NCI-H460 (cell line): ENCODE measurements around a stretch of chr2.

DNA sequence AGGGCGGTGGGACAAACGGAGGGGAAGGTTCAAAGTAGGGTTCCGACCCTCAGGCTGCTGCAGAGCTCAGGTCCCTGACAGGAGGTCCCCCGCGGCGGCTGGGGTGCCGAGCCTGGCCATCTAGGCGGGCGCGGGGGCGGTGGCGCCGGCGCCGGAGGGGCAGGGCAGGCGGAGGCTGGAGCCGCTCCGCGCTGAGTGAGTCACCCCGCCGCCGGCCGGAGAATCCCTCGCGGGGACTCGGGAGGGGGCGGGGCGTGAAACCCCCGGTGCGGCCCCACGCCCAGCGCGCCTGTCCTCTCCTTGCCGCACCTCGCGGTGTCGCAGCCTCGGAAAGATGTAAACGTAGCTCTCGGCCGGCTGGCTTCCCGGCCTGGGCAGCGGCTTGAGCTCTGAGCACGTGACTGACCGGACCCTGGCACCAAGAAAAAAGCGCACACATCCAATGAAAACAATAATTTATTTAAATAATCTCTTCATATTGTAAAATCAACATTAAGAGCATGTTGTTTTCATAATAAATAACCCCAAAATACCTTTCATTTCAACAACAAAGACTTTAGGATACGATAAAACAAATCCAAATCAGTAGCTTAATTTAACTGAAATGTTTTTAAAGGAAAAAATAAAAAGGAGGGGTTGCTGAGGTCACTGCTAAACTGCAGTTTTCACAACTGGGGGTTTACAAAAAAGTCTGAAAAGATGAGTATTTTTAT, 3.5 kb downstream of the DLX2 start:
RAMPAGE:
- cytosol, long total RNA, result no peak
- long total RNA, result no peak
- nucleus, long total RNA, result no peak

RAMPAGE:
- cytosol, long total RNA, result no peak
- long total RNA, result no peak
- nucleus, long total RNA, result no peak
Observed at GRCh38 chr2:172204317-172204645, 101.6 kb upstream of the DLX2 start.

DNA sequence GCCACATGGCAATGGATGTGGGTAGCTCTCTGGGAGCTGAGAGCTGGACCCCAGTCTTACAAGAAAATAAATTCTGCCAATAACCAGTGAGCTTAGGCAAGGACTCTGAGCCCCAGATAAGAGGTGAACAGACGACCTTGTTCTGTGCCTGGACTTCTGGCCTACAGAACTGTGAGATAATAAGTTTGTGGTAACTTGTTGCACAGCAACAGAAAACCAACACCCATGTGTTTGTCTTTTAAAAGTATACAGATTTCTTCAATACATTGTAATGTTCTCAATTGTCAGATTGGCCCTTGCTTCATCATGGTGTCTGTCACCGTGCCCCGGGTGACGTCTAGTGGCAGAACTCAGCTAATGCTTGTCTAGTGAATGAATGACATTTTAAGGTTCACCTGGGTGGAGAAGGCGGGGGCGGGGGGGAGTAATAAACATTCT, 123.5 kb upstream of the DLX2 start:
RAMPAGE:
- cytosol, long total RNA, result no peak
- long total RNA, result no peak
- nucleus, long total RNA, result no peak

RAMPAGE:
- cytosol, long total RNA, result no peak
- long total RNA, result no peak
- nucleus, long total RNA, result no peak
Observed at GRCh38 chr2:172233821-172234527, 131.3 kb upstream of the DLX2 start.

RAMPAGE:
- cytosol, long total RNA, result no peak
- long total RNA, result no peak
- nucleus, long total RNA, result no peak
Observed at GRCh38 chr2:172325321-172325654, 102.1 kb upstream of the ITGA6 start.

DNA sequence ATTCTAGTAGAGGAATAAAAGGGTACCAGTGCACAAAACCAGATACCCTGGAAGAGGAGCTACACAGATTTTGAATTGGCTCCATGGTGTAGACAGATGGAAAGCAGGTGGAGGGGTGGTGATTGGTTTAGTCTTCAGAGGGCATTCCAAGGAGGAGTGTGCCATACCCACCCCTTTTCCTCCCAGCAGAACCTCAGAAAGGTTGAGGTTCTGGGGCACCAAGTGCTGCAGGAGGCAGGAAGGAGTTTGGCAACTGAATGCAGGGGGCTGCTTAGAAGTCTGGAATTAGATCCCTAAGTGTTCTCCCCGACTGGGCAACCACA, 88.2 kb upstream of the ITGA6 start:
RAMPAGE:
- cytosol, long total RNA, result no peak
- long total RNA, result no peak
- nucleus, long total RNA, result no peak

GRCh38 chr2:172339521-172340017, 87.8 kb upstream of the ITGA6 start:
RAMPAGE:
- cytosol, long total RNA, result no peak
- long total RNA, result no peak
- nucleus, long total RNA, result no peak

GRCh38 chr2:172438437-172438947, 11.1 kb downstream of the ITGA6 start:
RAMPAGE:
- cytosol, long total RNA, result no peak
- long total RNA, result no peak
- nucleus, long total RNA, result no peak

DNA sequence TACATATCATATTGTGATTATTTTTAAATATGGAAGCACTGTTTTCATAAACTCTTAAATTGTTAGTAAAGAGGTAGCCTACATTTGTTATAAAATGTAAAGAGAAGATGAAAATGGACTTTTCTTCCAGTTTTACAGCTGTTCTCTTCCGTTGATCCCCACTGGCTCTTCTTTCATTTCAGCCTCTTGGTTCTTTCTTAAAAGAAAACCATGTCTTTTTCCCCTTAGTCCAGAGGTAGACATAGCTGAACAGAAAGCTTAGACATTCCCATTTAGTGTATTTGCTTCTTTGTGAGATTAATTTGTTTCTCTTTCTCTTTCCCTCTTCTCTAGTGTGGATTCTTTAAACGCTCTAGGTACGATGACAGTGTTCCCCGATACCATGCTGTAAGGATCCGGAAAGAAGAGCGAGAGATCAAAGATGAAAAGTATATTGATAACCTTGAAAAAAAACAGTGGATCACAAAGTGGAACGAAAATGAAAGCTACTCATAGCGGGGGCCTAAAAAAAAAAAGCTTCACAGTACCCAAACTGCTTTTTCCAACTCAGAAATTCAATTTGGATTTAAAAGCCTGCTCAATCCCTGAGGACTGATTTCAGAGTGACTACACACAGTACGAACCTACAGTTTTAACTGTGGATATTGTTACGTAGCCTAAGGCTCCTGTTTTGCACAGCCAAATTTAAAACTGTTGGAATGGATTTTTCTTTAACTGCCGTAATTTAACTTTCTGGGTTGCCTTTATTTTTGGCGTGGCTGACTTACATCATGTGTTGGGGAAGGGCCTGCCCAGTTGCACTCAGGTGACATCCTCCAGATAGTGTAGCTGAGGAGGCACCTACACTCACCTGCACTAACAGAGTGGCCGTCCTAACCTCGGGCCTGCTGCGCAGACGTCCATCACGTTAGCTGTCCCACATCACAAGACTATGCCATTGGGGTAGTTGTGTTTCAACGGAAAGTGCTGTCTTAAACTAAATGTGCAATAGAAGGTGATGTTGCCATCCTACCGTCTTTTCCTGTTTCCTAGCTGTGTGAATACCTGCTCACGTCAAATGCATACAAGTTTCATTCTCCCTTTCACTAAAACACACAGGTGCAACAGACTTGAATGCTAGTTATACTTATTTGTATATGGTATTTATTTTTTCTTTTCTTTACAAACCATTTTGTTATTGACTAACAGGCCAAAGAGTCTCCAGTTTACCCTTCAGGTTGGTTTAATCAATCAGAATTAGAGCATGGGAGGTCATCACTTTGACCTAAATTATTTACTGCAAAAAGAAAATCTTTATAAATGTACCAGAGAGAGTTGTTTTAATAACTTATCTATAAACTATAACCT, 51.7 kb upstream of the PDK1 start:
RAMPAGE:
- cytosol, long total RNA, result no peak
- long total RNA, result no peak
- nucleus, long total RNA, result no peak

GRCh38 chr2:172821165-172821943, 85.7 kb downstream of the RAPGEF4 start:
RAMPAGE:
- cytosol, long total RNA, result no peak
- long total RNA, result no peak
- nucleus, long total RNA, result no peak

RAMPAGE:
- cytosol, long total RNA, result no peak
- long total RNA, result no peak
- nucleus, long total RNA, result no peak
Observed at GRCh38 chr2:172928765-172929179, 146.9 kb upstream of the MAP3K20 start.

GRCh38 chr2:173022043-173022368, 53.6 kb upstream of the MAP3K20 start:
RAMPAGE:
- cytosol, long total RNA, result no peak
- long total RNA, result no peak
- nucleus, long total RNA, result no peak

DNA sequence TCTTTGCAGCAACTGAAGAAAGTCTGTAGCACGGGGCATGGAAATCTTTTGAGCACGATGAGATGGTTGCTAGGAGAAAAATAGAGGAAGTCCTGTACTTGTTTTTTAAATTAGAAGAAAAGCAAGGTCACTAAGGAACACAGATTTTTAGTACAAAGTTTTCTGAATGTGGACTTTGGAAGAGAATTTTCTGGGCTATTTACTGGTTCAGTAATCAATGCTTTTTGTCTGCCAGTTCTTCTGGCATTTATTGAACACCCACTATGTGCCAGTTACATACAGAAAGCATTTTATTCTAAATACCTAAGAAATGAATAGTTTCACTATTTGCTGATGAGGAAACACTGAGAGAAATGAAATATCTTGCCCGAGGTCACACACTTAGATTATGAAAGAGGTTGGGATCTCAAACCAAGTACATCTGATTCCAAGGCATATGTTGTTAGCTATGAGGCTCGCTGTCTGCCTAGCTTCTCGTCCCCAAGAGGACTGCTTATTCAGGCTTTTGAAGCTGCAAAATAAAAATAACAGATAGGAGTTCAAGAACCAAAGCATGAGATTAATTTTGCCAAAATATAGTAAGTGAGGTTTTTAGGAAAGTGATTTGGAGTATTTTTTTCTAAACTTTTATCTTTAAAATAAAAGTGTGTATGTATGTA, 15.5 kb upstream of the MAP3K20 start:
RAMPAGE:
- cytosol, long total RNA, result no peak
- long total RNA, result no peak
- nucleus, long total RNA, result no peak

RAMPAGE:
- cytosol, long total RNA, result no peak
- long total RNA, result no peak
- nucleus, long total RNA, result no peak
Observed at GRCh38 chr2:173076971-173077503, 1.4 kb downstream of the MAP3K20 start.

RAMPAGE:
- cytosol, long total RNA, result no peak
- long total RNA, result no peak
- nucleus, long total RNA, result no peak
Observed at GRCh38 chr2:173104841-173105492, 29.3 kb downstream of the MAP3K20 start.

GRCh38 chr2:173184159-173184826, 108.6 kb downstream of the MAP3K20 start:
RAMPAGE:
- cytosol, long total RNA, result no peak
- long total RNA, result no peak
- nucleus, long total RNA, result no peak

GRCh38 chr2:173197902-173198268, 122.2 kb downstream of the MAP3K20 start:
RAMPAGE:
- cytosol, long total RNA, result no peak
- long total RNA, result no peak
- nucleus, long total RNA, result no peak

RAMPAGE:
- cytosol, long total RNA, result no peak
- long total RNA, result no peak
- nucleus, long total RNA, result no peak
Observed at GRCh38 chr2:173209488-173209936, 133.9 kb downstream of the MAP3K20 start.

DNA sequence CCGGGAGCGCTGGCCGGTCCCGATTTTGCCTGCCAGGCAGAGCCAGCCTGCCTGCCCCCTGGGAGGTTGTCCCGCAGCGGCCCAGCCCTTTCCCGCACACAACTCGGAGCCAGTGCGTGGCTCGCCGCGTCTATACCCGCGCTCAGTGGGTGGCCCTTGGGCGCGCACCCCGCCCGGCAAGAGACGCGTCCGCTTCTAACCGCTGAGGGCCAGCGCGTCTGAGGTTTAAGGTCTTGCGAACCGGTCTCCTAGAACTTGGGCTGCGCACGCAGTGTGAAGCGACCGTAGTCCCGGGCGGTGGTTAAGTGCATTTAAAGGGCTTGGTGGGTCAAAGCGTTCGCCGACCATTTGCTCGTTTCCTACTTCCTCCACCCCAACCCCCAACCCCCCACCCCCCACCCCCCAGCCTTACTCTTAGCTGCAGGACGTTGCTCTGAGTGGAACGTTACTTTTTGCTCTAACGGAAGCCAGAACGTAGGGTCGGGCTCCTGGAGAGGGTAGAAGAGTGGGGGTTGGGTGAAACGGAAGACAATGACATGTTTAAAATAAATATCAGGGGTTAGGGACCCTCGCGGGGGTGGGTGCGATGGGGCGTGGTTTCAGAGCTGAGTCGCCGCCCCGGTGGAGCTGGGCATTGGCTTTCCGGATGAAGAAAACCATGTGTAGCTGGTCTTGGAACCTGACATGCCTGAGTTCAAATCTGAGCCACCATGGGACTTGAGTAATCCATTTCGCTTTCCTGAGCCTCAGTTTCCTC, 792 bp downstream of the CDCA7 start:
RAMPAGE:
- cytosol, long total RNA, result no peak
- long total RNA, result no peak
- nucleus, long total RNA, result no peak

RAMPAGE:
- cytosol, long total RNA, result no peak
- long total RNA, result no peak
- nucleus, long total RNA, result no peak
Observed at GRCh38 chr2:173571053-173572017, 216.7 kb downstream of the CDCA7 start.